Neuron (in vitro differentiated cells): Measurements from ENCODE around the gene EDN1.

DNA sequence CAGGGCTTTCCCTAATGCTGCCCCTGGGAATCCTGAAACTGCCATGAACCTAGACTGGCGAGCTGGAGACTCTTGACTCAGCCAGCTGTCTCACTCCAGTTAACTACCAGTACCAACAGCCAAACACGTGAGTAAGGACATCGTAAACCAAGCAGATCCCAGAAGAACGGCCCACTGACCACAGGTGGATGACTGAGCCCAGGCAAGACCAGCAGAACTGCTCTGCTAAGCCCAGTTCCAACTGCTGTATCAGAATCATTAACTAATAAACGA, 72.9 kb upstream of the ADTRP start:
- PRO-cap = no peak

DNA sequence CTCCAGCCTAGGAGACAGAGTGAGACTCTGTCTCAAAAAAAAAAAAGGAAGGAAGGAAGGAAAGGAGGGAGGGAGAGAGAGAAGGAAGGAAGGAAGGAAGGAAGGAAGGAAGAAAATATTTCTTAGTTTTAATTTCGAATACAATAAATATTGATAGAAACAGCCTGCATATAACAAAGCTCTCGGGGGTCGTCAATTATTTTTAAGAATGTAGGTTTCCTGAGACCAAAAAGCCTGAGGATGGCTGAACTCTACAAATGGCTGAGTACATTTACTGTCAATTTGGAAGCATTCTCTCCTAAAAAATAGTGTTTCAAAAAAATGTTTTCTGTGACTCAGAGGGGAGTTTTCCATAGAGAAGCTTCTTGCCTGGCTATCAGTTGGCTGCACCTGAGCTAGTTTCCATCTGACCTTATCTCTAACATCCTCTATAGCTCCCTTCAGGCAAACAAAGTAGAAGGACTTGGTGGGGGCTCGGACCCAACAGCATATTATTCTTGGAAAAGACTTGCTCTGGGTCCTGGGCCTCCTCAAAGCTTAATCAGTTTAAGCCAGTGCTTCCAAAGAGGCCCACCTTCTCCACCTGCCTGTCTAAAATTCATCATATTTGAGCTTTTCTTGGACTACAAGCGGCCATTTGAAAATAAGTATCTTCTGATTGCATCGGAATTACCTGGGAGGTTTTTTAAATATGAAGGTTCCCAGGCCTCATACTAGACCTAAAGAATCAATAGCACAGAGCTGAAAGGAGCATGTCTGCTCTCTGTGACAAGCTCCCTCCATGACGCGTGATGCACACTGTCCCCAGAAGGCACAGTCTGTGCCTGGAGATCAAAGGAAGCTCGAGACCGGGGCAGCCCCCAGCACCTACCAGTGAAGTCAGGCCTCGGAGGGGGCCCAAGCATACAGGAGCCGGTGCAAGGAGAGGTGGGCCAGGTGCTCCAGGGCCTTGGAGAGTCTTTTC, 80.8 kb upstream of the HIVEP1 start:
- PRO-cap = no peak

DNA sequence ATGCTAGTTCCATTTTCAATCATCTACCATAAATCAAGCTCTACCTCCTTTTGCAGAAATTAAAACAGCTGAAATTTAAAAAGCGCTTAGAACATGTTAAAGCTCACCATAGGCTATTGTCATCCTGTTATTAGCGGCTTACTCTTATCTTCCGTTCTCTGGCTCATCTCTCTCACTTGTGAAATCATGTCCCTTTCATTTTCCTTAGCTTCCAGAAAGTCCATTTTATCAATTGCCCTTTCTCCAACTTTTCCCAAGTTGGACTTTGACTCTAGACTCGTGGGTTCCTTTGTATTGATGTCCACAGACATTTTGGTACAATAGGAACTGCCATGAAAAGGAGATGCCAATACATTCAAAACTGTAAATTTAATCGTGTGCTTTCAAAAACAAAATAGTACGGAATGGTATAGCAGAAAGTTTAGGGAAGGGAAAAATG, 10.5 kb upstream of the HIVEP1 start:
- PRO-cap = no peak

GRCh38 chr6:12012875-12013369, 810 bp downstream of the HIVEP1 start:
- PRO-cap = bidirectional peak, plus-strand start at chr6:12012993, minus-strand start at chr6:12012835; bidirectional peak, plus-strand start at chr6:12013021, minus-strand start at chr6:12013168

GRCh38 chr6:12060665-12061192, 48.6 kb downstream of the HIVEP1 start:
- PRO-cap = no peak

GRCh38 chr6:12121063-12121808, 109.1 kb downstream of the HIVEP1 start:
- PRO-cap = no peak

GRCh38 chr6:12289785-12290913, at the start of gene EDN1:
Gene EDN1, plus strand, starts transcription at chr6:12290361.
- PRO-cap = no peak

- PRO-cap = no peak
Observed at GRCh38 chr6:12293421-12294391, 3.5 kb downstream of the EDN1 start.

- PRO-cap = no peak
Observed at GRCh38 chr6:12314593-12315206, 24.5 kb downstream of the EDN1 start.

DNA sequence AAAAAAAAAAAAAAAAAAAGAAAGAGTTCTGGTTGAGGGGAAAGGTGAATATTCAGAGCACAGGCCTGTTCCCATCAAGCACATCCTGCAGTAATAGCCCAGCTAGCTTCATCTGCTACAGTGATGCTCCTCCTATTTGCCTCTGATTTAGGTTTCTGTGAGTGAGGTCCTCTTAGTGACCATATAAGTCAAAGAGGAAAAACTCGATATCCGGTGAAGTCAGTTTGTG, 33.8 kb downstream of the EDN1 start:
- PRO-cap = no peak

GRCh38 chr6:12324290-12324609, 34.1 kb downstream of the EDN1 start:
- PRO-cap = no peak

DNA sequence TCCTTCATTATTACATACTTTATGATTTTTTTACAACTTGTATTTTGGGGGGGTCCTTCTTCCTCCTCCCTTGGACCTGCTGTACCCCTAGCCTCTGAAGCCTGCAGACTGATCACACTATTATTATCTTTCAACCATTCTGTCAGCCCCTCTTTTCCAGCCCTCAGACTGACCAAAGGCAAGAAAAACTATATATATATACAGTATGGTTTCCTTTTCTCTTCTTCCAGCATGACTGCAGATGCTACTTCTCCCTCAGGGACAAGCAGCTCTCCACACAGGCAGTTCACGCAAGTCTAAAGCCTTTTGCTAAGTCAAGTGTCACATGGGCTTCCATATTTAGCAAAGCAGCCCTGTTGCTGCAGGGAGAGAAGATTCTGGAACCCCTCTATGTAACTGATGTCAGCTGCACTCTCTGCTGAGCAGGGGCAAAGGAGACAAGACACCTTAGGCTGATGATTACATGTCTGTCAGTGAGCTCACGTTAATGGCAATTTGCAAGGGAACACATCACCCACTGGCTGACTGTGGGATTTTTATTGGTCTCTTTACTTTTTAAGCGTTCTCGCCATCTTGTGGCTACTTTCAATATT, 177.0 kb downstream of the PHACTR1 start:
- PRO-cap = no peak

GRCh38 chr6:13274939-13275453, 53.3 kb downstream of the TBC1D7 start:
- PRO-cap = no peak

DNA sequence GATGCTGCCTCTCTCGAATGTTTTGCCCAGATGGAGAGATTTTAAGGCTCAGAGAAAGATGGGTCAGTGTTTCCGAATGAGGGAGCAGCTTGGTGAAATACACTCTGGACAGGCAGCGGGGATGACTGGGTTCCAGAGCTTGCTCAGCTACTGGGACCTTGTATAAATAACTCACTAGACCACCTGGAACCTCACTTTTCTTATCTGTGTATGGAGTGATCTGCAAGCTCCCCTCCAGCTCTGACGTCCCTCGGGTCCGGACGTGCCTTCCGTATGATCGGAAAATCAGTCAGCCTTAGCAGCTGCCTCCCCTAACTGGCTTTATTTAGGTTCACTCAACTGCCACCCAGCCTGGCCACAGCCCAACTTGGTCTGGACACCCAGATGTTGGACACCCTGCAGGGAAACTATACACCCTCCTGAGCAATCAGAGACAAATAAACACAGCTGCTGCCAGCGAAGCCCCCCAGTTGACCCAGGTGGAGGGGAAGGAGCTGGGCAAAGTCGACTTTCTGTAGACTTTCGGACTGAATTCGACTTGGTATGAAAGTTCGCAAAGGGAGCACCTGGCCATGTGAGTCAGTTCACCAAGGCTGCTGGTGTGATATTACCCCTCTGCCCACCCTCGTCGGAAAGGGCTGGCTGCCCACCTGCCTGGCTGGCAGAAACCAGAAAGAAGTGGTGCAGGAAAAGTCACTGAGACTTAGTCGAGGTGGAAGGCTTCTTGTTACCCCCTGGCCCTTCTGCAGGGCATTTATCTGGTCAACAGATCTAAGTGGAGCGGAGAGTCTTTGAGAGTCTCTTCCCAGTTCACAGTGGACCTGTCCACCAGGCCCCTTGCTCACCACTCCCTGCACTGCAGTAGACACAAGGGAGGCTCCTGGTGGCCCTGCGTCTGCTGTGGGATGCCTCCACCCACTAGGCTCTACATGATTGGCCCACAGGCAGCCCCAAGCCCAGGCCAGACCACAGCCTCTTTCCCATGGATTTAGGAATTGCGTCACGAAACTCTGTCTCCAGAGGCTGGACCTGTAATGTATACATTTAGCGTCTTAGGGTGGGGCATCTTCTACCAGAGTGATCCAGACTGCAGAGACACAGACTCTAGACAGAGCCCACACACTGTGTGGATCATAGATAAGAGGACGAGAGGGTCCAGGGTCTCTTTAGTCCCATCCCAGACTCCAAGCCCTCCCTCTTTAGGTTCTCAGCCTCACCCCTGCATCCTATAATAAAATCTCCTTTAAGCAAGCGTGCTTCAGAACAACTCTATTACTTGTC, 28.7 kb downstream of the TBC1D7 start:
- PRO-cap = no peak

- PRO-cap = no peak
Observed at GRCh38 chr6:13419299-13420348, 67.8 kb downstream of the GFOD1 start.

DNA sequence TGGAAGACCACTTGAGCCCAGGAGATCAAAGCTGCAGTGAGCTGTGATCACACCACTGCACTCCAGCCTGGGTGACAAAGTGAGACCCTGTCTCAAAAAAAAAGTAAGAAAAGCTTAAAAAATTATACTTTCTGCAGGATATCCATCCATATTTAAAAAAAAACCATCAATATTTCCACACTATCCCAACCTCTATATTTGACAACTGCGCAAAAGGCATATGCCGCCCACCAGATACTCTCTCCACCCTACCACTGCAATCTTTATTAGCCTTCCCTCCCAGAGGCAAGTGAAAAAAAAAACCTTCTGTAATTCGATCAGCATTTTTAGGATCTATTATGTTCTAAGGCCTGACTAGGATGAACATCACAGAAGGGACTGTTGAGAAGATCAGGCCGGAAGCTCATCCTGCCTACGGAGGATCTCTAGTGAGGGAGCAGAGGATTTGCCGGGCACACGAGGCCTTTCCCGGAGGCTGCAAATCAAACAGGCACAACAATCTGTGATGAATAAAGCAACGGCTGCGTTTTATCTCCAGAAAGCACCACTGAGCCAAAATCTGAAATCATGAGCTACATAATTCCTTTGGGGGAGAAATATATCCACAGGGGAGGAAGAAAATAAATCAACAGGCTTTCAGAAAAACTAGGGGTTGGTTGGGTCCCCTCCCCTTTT, 65.9 kb downstream of the GFOD1 start:
- PRO-cap = no peak

- PRO-cap = no peak
Observed at GRCh38 chr6:13439276-13439641, 48.1 kb downstream of the GFOD1 start.

DNA sequence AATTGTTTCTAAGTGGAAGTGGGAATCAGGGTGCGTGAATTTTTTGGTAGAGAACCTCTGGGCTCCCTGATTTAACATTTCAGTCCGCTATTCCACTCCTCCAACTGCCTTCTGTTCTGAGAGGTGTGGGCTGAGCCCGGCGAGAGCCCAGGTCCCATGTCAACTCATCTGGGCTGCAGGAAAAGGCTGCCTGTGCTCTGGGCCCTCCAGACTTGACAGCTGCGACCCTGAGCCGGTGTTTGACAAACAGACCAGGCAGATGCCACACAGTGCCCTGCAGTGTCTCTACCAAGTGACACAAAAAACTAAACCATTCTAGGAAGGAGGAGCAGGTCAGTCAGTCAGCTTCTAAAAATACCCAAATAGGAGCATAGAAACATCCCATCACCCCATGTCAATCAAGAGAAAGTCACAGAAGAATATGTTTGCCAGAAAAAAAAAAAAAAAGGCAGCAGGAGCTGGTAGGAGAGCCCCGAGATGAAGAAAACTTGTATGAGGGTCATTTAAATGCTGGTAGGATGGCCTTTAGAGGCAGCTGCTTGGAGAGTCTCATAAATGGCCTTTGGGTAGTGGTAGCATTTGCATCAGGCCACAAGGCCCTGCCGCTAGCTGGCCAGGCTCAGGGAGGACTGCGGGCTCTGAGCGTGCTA, 36.5 kb upstream of the GFOD1 start:
- PRO-cap = no peak

DNA sequence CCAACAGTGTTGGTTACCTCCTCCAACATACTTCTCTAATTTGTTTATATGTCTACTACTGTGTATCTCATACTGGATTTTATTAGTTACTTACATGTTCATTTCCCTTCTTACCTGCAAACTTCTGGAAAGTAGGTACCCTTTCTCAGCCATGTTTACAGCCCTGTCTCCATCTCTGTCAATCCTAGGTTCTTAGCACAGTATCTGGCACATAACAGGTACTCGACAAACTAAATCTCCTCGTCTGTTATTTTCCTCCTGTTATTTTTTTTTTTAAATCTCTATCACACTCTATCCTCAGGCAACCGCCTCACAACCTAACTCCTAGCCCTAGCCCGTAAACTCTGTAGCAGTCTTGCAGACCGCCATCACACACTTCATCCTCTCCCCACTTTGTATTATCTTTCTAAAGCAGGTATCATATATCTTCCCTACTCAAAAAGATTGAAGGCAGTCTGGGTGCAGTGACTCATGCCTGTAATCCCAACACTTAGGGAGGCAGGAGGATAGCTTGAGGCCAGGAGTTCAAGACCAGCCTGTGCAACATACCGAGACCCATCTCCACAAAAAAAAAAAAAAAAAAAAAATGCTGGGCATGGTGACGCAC, 23.1 kb downstream of the RANBP9 start:
- PRO-cap = no peak

DNA sequence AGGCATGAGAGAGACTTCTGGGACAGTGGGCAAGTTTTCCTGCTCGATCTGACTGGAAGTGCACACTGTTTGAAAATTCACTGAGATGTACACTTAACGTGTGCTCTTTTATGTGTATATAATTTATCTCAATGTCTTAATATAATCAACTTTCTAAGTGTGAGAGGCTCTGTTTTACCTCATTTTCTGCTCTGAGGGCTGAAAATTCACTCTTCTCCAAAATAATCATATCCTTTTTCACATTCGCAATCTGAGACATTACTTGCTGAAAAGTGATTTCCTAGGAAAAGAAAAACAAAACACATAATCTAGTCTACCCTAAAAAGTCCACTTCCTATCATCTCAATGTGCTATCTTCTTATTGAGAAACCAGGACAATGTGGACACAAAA, 13.3 kb downstream of the MCUR1 start:
- PRO-cap = no peak